ENCODE measurements around a stretch of chrX.

DNA sequence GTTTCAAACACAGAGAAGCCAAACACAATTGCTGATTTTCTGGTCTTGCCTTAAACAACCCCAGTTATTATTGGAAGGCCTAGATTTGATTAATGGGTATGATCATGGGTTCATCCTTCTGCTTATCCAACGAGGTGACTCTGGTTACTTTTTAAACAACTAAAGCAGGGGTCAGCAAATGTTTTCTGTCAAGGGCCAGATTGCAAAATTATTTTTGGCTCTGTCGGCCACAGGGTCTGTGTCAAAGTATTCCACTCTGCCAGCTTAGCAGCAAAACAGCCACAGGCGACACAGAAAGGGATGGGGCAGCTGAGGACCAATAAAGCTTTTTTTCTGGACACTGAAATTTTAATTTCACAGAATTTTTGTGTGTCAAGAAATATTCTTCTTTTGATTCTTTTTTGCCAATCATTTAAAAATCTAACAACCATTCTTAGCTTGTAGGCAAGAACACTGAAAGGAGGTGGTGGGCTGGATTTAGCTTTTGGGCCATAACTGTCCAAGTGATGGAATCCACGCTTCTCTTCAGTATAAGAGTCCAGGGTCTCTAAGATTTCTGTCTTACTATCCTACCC is 249.0 kb upstream of the STS start:
- RRBS = no CpG with 5 or more reads among the region's 4 CpGs

GRCh38 chrX:7041797-7042185 is 105.7 kb upstream of the STS start:
- RRBS = no CpG with 5 or more reads among the region's 3 CpGs

GRCh38 chrX:7146858-7147107 is 729 bp upstream of the STS start:
- RRBS = no CpG with 5 or more reads among the region's 2 CpGs

DNA sequence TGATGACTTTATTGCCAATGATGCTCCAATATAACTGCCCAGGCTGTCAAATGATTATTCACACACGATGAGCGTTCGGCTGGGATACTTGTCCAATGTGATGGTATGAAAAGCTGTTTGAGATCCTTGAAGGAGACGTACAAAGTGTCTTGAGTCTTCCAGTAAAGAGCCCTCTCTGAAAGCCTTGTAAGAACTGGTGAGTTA is 11.8 kb upstream of the PUDP start:
- RRBS = no CpG with 5 or more reads among the region's 4 CpGs

- RRBS = 100% methylated on average over 1 of the region's 5 CpGs
Measured at GRCh38 chrX:8987607-8988170, 46.2 kb downstream of the FAM9B start.

DNA sequence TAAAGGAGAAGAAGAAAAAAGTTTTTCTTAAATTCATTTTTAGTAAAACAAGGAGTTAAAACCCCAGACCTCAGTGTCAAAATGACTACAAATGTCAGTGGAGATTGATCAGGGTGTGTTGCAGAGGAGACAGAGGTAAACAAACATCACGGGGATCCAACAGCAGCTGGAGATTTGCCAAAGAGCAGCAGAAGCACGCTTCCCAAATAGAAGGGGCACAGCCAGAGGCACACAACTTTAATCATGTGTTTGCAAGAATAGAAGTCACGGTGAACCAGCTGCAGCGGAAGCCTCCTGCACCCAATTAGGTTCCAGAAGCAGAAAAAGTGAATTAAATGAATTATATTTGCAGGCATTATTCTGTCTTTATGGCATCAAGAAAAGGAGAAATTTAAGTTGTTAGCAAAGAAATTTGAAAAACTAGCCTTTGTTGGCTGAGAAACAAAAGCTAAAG is 129.5 kb upstream of the FAM9B start:
- RRBS = no CpG with 5 or more reads among the region's 4 CpGs

DNA sequence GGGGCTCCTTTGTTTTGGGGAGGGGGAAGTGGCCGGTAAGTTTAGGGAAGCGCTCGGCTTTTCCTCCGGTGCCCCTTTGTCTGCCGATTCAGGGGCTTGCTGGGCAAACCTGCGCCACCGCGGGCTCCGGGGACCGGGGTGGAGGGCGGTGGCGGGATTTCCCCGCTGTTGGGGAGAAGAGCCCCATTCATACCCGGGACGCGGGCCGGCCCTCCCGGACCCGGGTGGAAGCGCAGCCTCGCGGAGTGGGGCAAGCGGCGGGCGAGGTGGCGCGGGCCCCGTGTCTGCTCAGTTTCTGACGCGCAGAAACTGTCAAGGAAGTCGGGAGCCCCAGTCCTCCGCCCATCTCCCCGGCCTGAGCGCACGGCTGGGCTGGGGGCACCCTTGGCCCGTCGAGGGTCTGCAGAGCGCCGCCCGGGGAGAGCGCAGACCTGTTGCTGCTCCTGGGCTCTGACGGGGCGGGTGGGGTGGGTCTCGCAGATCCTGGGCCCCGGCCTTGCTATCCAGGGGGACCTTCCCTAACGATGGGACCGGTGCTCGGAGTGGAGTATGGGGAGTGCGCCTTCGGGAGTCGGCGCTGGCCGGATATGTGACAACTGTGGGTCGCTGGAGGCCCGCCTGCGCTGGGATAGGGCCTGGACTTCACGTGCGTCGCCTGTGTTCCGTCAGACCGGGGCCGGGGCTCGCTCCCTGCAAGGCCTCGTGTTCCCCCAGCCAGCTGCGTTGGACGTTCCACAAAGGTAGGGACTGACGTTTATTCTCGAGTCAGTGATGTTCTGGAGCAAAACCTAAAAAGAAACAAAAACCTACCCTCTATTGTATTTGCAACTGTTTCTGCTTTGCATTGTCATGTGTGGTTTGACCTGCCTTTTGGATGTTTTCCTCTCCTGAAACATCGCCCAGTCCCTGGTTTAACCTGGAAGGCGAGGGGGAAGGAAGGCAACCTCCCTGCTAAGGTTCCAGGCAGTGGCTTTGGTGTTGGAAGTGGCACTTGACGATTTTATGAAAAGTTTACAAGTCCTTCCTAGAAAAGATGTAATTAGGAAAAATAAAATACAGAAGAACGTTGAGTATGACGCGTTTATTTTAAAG is 1.2 kb downstream of the TBL1X start:
- RRBS = 6% methylated on average over 38 of the region's 74 CpGs

GRCh38 chrX:9530650-9531340 is 65.9 kb downstream of the TBL1X start:
- RRBS = no CpG with 5 or more reads among the region's 12 CpGs

- RRBS = no CpG with 5 or more reads among the region's 6 CpGs
Measured at GRCh38 chrX:9539569-9540492, 75.0 kb downstream of the TBL1X start.

DNA sequence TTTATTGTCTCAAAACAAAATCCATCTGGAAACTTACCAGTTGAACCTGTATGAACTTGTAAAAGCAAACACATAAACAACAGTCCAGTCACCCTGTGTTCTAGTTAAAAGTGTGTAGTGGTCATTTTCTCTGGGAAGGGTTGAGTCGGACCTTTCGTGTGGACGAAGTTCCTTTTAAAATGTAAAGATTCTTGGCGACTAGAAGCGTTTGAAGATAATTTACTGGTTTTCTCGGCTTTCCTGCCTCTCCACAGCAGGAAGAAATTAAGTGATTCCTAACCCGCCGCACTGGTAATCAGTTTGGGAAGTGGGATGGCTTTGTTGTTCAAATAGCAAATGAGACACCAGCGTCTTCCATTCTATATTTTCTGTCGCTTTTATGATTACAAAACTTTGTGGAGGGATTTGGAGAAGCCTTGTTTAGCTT is 1.2 kb downstream of the SHROOM2 start:
- RRBS = no CpG with 5 or more reads among the region's 10 CpGs

DNA sequence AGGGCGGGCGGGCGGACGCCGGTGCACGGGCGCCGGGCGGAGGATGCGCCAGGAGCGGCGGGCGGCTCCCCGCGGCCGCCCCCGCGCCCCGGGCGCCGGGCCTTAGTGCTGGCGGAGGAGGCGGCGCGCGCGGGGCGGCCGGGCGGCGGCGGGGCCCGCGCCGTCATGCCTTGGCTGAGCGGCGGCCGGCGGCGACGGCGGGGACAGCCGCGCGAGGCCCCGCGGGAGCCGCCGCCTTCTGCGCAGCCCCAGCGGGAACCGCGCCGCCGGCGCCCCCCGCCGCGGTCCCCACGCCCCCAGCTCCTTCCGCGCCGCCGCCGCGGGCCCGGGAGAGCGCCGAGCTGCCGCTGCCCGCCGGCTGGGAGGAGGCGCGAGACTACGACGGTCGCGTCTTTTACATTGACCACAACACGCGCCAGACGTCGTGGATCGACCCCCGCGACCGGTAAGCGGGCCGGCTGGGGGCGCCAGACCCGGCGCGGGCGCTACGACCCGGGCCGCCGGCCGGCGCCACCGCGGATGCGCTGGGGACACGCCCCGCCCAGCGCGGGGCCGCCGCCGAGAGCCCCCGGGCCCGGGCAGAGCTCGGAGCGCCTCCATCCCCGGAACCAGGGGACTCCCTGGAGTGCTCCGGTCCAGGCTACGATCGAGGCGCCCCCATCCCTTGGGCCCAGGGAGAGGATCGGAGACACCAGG is 48.4 kb downstream of the CLDN34 start:
- RRBS = 2% methylated on average over 80 of the region's 119 CpGs

GRCh38 chrX:10038510-10039074 is 71.4 kb downstream of the CLDN34 start:
- RRBS = no CpG with 5 or more reads among the region's 8 CpGs

GRCh38 chrX:10576748-10577599 is 43.4 kb downstream of the MID1 start:
- RRBS = no CpG with 5 or more reads among the region's 16 CpGs

DNA sequence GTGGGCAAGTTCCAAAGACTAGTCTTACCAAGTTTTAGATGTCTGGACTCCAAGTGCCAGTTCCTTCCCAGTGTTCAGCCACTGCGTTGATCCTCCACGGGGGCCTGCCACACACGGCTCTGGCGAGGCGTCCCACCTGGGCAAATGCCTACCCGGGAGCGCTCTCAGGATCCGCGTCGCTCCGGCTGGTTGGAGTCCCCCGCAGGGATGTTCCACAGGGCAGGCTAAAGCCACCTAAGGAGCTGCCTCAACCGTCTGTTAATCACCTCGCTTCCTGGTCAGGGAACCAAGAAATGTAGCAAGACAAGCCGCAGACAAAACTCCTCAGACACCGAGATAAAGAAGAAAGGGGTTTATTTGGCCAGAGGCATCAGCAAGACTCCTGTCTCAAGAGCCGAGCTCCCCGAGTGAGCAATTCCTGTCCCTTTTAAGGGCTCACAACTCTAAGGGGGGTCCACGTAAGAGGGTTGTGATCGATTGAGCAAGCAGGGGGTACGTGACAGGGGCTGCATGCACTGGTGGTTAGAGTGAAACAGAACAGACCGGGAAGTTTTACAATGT is 30.7 kb downstream of the MID1 start:
- RRBS = no CpG with 5 or more reads among the region's 22 CpGs

- RRBS = no CpG with 5 or more reads among the region's 7 CpGs
Measured at GRCh38 chrX:10755545-10756229, 135.3 kb upstream of the MID1 start.

GRCh38 chrX:10769986-10770286 is 149.6 kb upstream of the MID1 start:
- RRBS = no CpG with 5 or more reads among the region's 4 CpGs

GRCh38 chrX:11203937-11204541 is 89.2 kb upstream of the AMELX start:
- RRBS = no CpG with 5 or more reads among the region's 2 CpGs

DNA sequence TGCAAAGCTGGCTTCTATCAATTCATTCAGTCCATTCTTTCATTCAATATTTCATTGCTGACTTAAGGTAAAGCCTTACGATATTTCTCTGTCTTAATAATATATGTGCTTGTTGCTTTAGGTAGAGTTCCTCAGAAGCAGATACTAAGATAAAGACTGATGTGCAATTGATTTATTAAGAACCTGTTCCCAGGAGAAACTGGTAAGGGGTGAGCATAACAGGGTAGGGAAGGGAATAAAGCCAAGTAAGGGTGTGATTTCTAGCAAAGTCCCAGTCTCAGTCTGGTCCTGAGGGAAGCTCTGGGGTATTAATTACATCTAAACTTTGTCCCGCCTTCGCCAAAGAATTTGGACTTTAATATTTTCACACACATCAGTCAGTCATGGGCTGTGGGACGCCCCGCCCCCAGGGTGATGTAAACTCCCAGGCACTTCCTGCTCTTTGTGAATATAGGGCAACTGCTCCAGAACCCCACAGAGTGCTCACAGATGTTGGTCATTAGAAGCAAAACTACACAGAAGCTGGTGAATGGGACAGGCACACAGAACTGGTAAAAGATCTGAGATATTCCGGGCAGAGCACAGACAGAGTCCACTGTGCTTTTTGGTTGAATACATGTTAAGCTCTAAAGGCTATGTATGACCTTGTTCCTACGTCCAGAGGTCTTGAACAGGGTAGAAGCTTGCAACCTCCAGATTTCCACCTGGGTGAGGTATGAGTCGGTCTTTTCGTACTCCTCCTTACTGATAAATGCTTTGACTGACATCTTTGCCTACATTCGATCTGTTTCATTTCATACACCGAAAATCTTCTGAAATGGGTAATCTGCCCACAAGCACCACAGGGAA is 144.3 kb downstream of the AMELX start:
- RRBS = no CpG with 5 or more reads among the region's 11 CpGs

DNA sequence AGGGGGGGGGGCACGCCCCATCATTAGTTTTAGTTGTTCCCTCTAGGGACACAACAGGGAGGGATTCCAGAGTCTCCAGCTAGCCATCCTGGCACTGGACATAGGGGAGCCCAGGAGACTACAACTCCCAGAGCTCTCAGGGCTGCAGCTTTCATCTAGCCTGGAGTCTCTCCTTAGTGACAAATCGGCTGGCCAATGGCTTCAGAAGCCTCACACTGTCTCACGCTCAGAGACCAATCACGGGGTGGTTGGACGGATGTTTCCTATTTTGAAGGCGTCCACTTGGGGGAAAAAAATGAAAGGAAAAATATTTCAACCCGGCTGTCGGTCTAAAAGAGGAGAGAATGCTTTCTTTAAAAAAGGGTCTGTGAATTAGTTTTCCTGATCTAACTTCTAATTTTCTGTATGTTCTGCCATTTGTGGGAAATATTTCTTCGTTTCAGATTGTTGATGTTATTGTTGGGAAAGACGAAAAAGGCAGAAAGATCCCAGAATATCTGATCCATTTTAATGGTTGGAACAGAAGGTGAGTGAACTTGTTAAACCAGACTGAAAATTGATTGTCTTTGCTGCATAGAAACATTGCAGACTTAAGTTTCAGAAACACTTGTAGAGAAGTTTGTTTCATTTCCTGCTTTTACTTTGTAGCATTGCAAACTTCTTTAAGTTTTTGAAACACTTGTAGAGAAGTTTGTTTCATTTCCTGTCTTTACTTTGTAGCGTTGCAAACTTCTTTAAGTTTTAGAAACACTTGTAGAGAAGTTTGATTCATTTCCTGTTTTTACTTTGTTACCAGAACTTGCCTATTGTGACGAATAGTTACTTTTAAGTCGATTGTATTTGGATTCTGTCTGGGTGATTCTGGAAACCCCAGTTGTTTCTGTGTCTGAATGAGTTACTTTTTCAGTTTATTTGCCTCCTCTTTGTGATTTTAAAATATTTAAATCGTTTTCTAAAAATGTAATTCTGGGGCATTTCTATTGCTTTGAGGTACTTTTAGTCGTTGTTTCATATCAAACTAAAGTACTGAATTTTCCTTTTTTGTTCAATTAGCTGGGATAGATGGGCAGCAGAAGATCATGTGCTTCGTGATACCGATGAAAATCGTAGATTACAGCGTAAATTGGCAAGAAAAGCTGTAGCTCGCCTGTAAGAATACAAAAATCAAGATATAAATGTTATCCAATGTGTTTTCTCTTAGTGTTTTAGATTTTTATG is 1.7 kb downstream of the MSL3 start:
- RRBS = no CpG with 5 or more reads among the region's 20 CpGs

- RRBS = no CpG with 5 or more reads among the region's 3 CpGs
Measured at GRCh38 chrX:11760966-11761386, 2.9 kb downstream of the MSL3 start.